BJ (cell line): ENCODE results near the genes PDLIM5, UNC5C, PDHA2 and METAP1.

DNA sequence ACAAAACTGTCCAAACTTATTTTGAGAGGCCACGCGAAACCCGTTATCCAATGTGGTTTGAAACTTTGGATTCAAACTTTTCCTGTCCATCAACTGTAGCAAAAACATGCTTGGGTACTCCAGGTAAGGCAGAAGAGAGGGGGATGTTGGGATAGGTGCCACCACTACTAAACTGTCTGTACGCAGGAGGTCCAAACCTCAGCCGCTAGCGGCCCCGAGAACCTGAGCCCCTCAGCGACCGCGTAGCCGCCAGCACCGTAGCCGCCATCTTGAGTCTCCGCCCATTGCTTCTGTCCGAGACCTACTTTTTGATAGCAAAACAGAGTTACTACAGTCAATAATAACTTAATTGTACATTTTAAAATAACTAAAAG is 120.0 kb upstream of the GRID2 start:
- CAGE, long polyA plus RNA = no peak
- RRBS = no CpG with 5 or more reads among the region's 15 CpGs

DNA sequence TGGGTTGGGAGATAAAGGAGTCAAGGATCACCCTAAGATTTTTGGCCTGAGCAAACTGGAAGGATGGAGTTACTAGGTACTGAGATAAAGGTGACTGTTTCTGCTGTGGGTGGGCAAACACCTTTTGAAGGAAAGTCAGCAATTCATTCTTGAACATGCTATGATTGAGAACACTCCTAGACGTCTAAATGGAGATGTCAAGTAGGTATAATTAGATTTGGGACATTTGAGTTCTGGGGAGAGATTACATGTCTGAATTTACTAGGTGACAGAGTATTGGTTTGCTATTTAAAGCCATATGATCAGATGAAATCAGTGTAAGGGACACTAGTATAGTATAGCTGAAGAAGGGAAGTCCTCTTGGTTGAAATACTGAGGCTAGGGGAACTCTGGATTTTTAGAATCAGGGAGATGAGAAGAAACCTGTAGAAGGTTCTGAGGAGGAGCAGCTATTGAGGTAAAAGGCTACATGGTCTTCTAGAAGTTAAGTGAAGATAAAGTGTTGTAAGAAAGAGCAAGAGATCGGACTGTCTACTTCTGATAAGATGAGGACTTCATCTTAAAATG is 20.0 kb downstream of the SMARCAD1 start:
- CAGE, long polyA plus RNA = no peak
- RRBS = no CpG with 5 or more reads among the region's 2 CpGs

DNA sequence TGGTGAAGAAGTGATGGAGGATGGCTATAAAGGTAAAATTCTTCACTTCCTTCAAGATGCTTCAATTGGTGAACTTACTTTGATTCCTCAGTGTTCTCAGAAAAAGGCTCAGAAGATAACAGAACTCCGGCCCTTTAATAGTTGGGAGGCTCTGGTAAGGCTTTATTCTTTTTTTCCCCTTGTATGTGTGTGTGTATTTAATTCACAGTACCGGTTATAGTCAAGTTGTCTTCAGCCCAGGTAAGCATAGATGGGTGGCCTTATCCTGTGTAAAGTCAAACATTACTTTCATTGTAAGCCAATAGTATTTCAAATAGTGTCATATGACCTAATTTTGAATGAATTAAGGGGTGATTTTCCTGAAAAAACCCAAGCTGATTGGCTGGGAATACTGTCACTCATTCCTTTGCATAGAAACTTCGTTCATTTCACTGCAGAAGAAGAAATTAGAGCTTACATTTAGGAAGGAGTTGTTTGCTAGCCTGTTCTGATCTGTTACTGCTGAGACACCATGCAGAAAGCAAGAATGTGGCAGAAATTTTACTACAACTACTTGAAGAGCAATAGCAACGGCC is 45.3 kb downstream of the SMARCAD1 start:
- CAGE, long polyA plus RNA = no peak
- RRBS = 98% methylated on average over 2 of the region's 4 CpGs

- CAGE, long polyA plus RNA = no peak
- RRBS = no CpG with 5 or more reads among the region's 13 CpGs
Measured at GRCh38 chr4:94410444-94411153, 41.1 kb upstream of the PDLIM5 start.

DNA sequence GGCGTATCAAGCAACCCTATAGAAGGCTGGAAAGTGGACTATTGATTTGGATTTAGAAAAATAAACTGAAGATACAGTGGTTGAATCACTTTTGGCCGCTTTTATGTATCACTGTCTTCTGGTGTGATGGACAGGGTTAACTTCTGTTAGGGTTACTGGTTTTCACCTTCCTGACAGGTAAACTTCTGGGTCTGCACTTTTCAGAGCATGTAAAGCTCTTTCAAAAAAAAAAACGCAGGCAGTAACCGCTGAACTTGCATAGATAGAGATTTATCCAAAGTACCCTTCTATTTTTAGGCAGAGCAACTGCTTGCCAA is 488 bp upstream of the PDLIM5 start:
- CAGE, long polyA plus RNA = no peak
- RRBS = no CpG with 5 or more reads among the region's 4 CpGs

GRCh38 chr4:94451616-94452547 is at the start of gene PDLIM5:
Gene PDLIM5, plus strand, starts transcription at chr4:94451942.
- CAGE, long polyA plus RNA = start-site peak on the plus strand at chr4:94451905-94451972, 1,096 and 939 reads in 2 replicates
- RRBS = under 1% methylated on average over 30 of the region's 92 CpGs

DNA sequence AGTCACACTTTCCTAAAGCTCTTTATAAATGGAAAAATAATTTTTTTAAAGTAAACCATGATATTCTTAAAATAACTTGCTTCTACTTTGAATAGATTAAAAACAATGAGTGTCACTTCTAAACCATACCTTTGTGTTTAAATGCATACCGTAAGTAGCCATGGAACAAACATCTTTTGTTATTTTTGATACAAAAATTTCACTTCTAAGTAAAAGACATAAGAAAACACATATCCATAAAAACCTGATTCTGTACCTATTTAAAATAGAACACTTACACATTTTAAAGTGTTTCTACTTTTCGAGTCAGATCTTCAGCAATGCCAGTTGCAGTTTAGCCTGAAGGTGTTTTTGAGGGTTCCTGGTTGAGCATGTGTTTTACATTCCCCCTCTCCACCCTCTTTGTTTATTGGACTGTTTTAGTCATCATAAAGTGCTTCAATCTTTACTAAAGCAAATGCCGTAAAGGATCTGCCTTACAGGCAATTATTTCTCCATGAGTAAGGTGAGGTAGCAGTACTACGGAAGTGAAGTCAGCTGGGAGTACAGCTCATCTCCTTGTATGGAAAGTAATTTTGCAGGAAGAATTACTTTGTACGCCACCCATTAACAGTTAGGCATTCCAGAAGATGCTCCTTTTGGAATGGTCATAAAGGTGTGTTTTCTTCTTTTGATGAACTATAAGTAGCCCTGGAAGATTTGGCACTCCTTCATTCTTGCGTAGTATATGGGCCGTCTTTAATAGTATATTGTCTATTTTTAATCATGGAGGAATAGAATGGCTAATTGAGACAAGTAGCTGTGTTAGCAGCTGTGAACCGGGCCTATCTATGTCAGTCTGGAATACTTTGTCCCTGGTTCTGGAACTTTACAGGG is 36.9 kb downstream of the PDLIM5 start:
- CAGE, long polyA plus RNA = no peak
- RRBS = no CpG with 5 or more reads among the region's 8 CpGs

DNA sequence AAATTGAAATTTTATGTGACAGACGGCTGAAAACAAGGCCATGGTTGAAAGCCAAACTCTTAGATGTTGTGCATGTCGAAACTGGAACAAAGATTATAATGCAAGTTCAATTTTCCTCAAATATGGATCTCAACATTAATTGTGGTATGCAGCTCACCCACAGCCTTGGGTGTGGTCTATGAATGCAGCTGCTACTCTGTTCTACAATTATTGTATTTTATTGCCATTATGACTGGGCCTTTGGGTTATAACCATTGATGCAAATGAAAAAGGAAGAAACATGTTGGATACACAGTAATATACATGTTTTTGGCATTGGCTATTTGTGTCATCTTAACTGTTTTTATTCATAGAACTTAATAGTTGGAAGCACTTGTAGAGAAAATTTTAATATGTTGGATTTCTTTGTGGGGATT is 107.8 kb downstream of the PDLIM5 start:
- CAGE, long polyA plus RNA = no peak
- RRBS = no CpG with 5 or more reads among the region's 2 CpGs

- CAGE, long polyA plus RNA = no peak
- RRBS = no CpG with 5 or more reads among the region's 2 CpGs
Measured at GRCh38 chr4:94572737-94573193, 121.0 kb downstream of the PDLIM5 start.

DNA sequence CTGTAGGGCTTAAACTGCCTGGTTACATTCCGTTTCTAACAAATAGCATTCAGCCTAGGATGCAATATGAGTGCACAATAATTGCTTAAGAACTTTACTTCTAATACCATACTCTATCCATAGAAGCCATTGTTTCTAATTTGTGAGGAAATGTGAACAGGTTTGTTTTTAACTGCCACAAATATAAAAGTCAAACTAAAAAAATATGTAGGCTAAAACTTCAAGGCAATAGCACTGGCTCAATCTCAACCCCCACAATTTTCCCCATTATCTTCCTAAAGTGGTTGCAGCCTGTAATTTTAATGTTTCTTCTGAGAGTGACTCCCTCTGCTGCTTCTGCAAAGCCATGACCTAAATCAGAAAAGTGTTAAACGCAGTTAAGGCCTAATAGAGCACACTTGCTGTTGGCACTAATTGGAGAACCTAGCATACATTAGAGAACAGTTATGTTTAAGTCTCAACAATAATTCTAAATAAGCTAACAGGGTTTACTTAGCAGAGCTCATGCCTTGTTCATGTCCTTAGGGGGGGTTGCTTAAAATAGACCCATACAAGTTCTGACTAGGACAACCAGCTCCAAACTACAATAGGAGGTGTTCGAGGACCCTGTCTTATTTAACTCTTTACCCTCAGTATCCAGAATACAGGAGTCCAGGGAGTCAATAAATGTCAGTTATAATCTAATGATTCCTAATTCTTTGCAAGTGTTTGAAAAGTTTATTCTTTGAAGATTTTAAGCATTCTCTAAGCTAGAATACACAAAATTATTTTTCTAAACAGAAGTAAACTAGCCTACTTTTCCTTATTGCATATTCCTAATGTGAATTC is 4.0 kb downstream of the UNC5C start:
- CAGE, long polyA plus RNA = no peak
- RRBS = no CpG with 5 or more reads among the region's 3 CpGs

GRCh38 chr4:95545413-95546158 is 3.2 kb downstream of the UNC5C start:
- CAGE, long polyA plus RNA = no peak
- RRBS = no CpG with 5 or more reads among the region's 7 CpGs

GRCh38 chr4:95548605-95549800 is at the start of gene UNC5C:
Gene UNC5C, minus strand, starts transcription at chr4:95548973.
- CAGE, long polyA plus RNA = no peak
- RRBS = 2% methylated on average over 11 of the region's 88 CpGs

DNA sequence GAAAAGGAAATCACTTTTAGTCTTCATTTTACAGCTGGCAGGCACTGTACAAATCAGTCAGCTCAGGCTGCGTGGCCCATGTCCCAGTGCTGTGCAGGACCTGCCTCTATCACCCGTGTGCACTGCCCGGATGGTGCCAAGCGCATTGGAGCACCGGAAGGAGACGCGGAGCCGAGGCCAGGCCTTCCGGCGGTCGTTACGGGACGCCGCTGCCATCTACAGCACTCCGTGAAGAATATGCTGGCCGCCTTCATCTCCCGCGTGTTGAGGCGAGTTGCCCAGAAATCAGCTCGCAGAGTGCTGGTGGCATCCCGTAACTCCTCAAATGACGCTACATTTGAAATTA is at the start of gene PDHA2:
TSS of gene PDHA2 (plus strand) at position 180 of the 346 bp plus-strand sequence.
- CAGE, long polyA plus RNA = no peak
- RRBS = no CpG with 5 or more reads among the region's 22 CpGs

GRCh38 chr4:96598388-96598759 is 758.5 kb downstream of the PDHA2 start:
- CAGE, long polyA plus RNA = no peak
- RRBS = no CpG with 5 or more reads among the region's 5 CpGs

DNA sequence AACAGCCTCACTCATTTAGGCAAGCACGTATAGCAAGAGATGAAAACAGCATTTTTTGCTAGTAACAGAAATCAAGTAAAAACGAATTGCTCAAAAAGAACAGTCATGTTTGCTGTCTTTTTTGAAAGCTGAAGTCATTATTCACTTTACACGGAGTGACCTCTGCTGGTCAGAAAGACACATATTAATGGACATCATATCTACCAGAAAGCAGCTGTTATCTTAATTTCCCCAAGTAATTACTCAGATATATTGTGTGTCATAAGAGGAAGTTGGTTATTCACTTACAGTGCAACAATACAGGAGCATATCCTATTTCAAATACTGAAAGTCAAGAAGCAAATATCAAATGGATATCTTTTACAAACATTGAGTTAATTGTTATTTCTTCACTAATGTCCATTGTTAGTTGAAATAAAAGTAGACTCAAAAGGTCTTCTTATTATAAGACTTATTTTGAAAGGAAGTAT is 422.1 kb downstream of the STPG2 start:
- CAGE, long polyA plus RNA = no peak
- RRBS = no CpG with 5 or more reads among the region's 3 CpGs

DNA sequence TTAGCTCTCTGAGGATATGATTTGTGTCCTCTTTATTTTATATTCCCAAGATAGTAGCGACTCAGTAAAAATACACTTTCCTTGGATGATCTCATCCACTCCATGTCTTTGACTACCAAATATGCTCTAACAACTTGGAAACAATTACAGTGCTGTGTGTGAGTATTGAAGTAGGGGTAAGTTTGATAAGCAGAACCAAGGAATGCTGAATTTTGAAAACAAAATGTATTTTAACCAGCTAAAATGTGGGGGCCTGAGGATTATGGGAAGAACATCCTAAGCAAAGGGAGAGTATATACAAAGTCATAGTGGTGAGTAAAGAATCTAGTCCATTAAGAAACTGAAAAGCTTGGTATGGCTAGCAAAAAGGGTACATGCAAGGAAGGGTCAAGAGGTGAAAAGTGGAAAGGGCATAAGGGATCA is 54.1 kb downstream of the RAP1GDS1 start:
- CAGE, long polyA plus RNA = no peak
- RRBS = no CpG with 5 or more reads among the region's 1 CpG

DNA sequence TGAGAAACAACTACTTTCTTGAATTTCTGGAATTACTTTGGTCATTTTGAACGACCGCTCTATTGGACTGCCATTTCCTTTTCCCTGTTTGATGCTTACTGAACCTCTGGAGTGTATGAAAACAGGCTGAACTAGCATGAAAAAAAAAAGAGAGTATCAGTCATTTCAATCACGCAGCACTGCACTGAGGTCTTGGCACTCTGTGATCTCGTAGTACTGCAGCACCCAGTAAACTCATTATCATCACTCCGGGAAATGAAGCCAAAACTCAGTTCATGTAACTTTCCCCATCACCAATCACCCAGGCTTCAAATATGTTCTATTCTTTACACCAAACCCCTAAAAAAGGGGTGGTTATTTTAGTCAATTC is 54.5 kb downstream of the TSPAN5 start:
- CAGE, long polyA plus RNA = no peak
- RRBS = 80% methylated on average over 1 of the region's 5 CpGs

GRCh38 chr4:98929841-98930346 is 961 bp upstream of the EIF4E start:
- CAGE, long polyA plus RNA = no peak
- RRBS = no CpG with 5 or more reads among the region's 18 CpGs

GRCh38 chr4:98995597-98996553 is at the start of gene METAP1:
Gene METAP1, plus strand, starts transcription at chr4:98995721.
- CAGE, long polyA plus RNA = start-site peak on the plus strand at chr4:98995717-98995747, 292 and 214 reads in 2 replicates
- RRBS = 2% methylated on average over 24 of the region's 97 CpGs

DNA sequence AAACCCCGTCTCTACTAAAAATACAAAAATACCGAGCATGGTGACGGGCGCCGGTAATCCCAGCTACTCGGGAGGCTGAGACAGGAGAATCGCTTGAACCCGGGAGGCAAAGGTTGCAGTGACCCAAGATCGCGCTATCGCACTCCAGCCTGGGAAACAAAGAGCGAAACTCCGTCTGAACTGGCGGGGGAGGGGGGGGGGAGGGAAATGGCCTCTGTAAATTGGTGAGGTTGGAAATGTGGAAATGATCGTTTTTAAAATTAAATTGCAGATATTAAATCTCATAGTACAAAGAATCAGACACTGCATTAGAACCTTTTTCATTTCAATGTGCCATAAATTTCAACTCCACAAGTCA is 1.4 kb downstream of the ADH5 start:
- CAGE, long polyA plus RNA = no peak
- RRBS = no CpG with 5 or more reads among the region's 15 CpGs